ENCODE results near the gene PRKCA.

- RAMPAGE, long total RNA: no peak
- RRBS, 2 experiments: 1 to 2% methylated on average over 80 of the region's 120 CpGs
CAGE:
- cytosol, long polyA minus RNA: no peak
- cytosol, long polyA plus RNA: no peak
- long polyA plus RNA: start-site peak on the plus strand at chr17:66302389-66302617, 32 and 48 reads in 2 replicates
- nucleolus, long total RNA: start-site peak on the plus strand at chr17:66302581-66302617, 37 reads
- nucleus, long polyA plus RNA: start-site peak on the plus strand at chr17:66302388-66302620, 29 and 68 reads in 2 replicates
- nucleus, long total RNA: no peak
Measured at GRCh38 chr17:66301796-66302749, at the start of gene PRKCA. PRKCA (plus strand) TSS chr17:66302613.

DNA sequence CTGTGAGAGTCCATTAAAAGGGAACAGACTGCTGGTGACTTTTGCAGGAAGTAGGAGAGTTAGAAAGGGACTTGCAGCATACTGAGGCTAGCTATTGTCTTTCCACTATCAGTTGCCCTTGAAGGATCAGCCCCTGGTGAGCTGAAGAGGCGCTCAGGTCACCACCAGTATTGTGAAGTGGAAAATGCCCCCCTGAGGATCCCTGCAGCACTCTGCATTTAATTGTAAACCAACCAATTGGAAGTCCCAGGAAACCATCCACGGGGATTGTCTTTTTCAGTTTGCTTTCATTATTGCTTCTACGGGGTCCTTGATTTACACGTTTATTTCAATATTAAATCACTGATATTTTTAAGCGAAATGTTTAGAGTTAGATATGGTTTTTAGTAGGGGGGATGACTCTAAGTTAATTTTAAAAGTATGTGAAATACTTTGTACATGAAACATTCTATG, 2.5 kb downstream of the PRKCA start:
- RAMPAGE, long total RNA: no peak
- RRBS, 2 experiments: no CpG with 5 or more reads among the region's 5 CpGs
CAGE:
- cytosol, long polyA minus RNA: no peak
- cytosol, long polyA plus RNA: no peak
- long polyA plus RNA: no peak
- nucleolus, long total RNA: no peak
- nucleus, long polyA plus RNA: no peak
- nucleus, long total RNA: no peak

DNA sequence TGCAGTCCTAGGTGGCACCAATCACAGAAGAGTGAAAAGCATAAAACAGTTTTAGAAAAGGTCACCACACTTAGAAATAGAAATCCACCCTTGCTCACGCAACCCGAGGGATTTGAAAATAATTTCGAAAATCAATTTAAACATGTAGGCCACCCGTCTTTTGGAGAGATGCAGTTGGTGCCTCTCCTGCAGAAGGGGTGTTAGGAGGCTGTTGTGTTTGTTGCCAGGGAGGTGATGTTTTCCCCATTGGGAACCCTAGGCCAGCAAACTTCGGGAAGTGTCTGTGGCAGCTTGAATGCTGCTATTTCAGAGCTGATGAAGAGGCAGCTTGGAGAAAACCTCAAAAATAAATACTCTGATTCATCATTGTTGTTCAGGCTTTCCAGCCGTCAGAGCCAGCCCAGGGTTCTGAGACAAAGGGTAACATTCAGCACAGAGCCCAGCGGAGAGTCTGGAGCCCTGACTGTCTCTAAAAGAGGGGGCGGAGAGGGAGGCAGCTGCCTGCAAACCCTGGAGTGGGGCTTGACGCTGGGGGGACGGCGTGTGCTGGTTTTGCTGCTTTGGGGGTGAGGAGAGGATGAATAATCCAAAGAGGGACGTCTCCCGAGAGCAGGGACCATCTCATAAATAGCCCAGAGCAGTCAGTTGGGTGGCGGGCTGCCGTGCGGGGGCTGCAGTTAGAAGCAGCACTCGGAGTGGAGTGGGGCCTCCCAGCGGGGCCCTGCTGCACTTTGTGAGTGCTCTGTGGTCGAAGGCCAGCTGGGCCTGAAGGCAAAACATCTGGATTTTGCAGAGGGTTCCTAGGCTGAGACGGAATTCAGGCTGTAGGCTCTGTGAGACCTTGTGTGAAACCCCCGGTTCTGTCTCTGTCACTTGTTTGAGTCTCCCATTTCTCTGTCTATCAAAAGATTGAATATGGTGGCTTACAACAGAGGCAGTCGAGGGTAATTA, 237.7 kb downstream of the PRKCA start:
- RAMPAGE, long total RNA: no peak
- RRBS, 2 experiments: no CpG with 5 or more reads among the region's 22 CpGs
CAGE:
- cytosol, long polyA minus RNA: no peak
- cytosol, long polyA plus RNA: no peak
- long polyA plus RNA: no peak
- nucleolus, long total RNA: no peak
- nucleus, long polyA plus RNA: no peak
- nucleus, long total RNA: no peak

- RAMPAGE, long total RNA: no peak
- RRBS, 2 experiments: no CpG with 5 or more reads among the region's 3 CpGs
CAGE:
- cytosol, long polyA minus RNA: no peak
- cytosol, long polyA plus RNA: no peak
- long polyA plus RNA: no peak
- nucleolus, long total RNA: no peak
- nucleus, long polyA plus RNA: no peak
- nucleus, long total RNA: no peak
Measured at GRCh38 chr17:66715677-66716144, 119.2 kb upstream of the CACNG5 start.

- RAMPAGE, long total RNA: no peak
- RRBS, 2 experiments: no CpG with 5 or more reads among the region's 5 CpGs
CAGE:
- cytosol, long polyA minus RNA: no peak
- cytosol, long polyA plus RNA: no peak
- long polyA plus RNA: no peak
- nucleolus, long total RNA: no peak
- nucleus, long polyA plus RNA: no peak
- nucleus, long total RNA: no peak
Measured at GRCh38 chr17:67171858-67172271, 73.1 kb downstream of the HELZ start.

- RAMPAGE, long total RNA: no peak
- RRBS, 2 experiments: 1 to 4% methylated on average over 14 of the region's 23 CpGs
CAGE:
- cytosol, long polyA minus RNA: no peak
- cytosol, long polyA plus RNA: no peak
- long polyA plus RNA: no peak
- nucleolus, long total RNA: no peak
- nucleus, long polyA plus RNA: no peak
- nucleus, long total RNA: no peak
Measured at GRCh38 chr17:67246188-67246504, 1.1 kb upstream of the HELZ start.

- RAMPAGE, long total RNA: no peak
- RRBS, 2 experiments: no CpG with 5 or more reads among the region's 13 CpGs
CAGE:
- cytosol, long polyA minus RNA: no peak
- cytosol, long polyA plus RNA: no peak
- long polyA plus RNA: no peak
- nucleolus, long total RNA: no peak
- nucleus, long polyA plus RNA: no peak
- nucleus, long total RNA: no peak
Measured at GRCh38 chr17:67312032-67312650, 54.2 kb downstream of the PSMD12 start.

DNA sequence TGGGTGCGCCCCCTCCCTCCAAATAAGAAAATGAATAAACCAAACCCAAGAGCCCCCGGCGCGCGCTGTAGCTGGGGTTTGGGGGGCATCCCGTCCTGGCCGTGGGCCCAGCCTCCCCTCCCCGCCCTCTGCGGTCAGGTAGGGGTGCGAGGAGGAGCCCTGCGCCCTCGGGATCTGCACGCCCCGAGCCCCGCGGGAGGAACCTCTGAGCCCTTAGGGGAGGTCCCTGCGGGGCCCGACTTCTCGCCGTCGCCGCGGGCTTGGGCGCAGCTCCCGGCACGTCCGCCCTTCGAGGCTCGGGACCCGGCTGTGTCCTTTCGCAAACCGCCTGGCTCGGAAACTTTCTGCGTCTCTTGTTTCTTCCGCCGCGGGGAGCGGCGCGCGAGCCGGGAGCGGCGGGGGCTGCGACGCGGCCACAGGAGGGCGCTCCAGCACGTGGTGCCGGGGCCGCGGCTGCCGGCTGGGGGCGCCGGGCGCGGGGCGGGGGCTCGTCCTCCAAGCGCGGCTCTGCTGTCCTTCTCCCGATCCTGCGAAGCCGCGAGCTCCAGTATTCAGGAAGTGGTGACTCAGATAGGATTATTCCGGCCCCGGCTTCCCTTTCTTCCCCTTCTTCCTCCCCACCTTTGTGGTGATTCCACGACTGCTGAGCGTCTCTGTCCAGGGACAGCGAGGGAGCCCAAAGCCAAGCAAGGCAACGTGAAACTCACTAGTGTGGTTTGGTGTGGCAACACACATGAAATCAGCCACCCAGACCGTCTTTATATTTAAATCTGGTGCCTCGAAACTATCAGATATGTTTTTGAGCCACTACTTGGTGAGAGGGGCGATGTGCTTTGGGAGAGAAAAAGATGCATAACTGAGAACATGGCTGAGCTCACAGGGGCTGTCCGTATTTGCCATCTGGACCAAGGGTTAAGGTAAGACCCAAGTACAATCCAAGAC, 1.7 kb downstream of the PITPNC1 start:
- RAMPAGE, long total RNA: no peak
- RRBS, 2 experiments: under 1% methylated on average over 20 to 21 of the region's 75 CpGs
CAGE:
- cytosol, long polyA minus RNA: start-site peak on the plus strand centred at position 201 of the sequence, 484 bp wide, 78 reads
- cytosol, long polyA plus RNA: no peak
- long polyA plus RNA: no peak
- nucleolus, long total RNA: start-site peak on the minus strand centred at position 428 of the sequence, 204 bp wide, 9 reads
- nucleus, long polyA plus RNA: no peak
- nucleus, long total RNA: no peak

DNA sequence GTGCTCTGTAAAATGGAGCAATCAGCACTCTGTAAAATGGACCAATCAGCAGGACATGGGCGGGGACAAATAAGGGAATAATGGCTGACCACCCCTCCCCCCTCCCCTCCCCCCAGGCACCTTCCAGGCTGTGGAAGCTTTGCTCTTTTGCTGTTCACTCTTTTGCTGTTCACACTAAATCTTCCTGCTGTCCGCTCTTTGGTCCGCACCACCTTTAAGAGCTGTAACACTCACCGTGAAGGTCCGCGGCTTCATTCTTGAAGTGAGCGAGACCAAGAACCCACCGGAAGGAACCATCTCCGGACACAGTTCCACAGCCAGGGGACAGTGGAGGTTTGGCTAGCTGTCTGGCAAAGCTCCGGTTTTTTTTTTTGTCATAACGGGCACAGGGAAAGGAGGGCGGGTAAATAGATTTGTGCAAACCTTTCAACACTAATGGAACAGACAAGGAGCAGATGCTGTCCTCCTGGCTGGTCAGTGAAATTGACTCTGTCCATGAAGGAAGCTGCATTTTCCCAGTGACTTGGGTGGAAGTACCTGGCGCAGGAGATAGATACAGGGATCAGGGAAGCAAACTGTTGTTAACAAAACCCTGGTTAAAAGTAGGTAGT, 8.4 kb downstream of the PITPNC1 start:
- RAMPAGE, long total RNA: no peak
- RRBS, 2 experiments: 86 to 98% methylated on average over 2 of the region's 13 CpGs
CAGE:
- cytosol, long polyA minus RNA: no peak
- cytosol, long polyA plus RNA: no peak
- long polyA plus RNA: no peak
- nucleolus, long total RNA: no peak
- nucleus, long polyA plus RNA: no peak
- nucleus, long total RNA: no peak

GRCh38 chr17:67402208-67402563, 25.1 kb downstream of the PITPNC1 start:
- RAMPAGE, long total RNA: no peak
- RRBS, 2 experiments: no CpG with 5 or more reads among the region's 6 CpGs
CAGE:
- cytosol, long polyA minus RNA: no peak
- cytosol, long polyA plus RNA: no peak
- long polyA plus RNA: no peak
- nucleolus, long total RNA: no peak
- nucleus, long polyA plus RNA: no peak
- nucleus, long total RNA: no peak

GRCh38 chr17:67419180-67419709, 42.2 kb downstream of the PITPNC1 start:
- RAMPAGE, long total RNA: no peak
- RRBS, 2 experiments: no CpG with 5 or more reads among the region's 11 CpGs
CAGE:
- cytosol, long polyA minus RNA: no peak
- cytosol, long polyA plus RNA: no peak
- long polyA plus RNA: no peak
- nucleolus, long total RNA: no peak
- nucleus, long polyA plus RNA: no peak
- nucleus, long total RNA: no peak

DNA sequence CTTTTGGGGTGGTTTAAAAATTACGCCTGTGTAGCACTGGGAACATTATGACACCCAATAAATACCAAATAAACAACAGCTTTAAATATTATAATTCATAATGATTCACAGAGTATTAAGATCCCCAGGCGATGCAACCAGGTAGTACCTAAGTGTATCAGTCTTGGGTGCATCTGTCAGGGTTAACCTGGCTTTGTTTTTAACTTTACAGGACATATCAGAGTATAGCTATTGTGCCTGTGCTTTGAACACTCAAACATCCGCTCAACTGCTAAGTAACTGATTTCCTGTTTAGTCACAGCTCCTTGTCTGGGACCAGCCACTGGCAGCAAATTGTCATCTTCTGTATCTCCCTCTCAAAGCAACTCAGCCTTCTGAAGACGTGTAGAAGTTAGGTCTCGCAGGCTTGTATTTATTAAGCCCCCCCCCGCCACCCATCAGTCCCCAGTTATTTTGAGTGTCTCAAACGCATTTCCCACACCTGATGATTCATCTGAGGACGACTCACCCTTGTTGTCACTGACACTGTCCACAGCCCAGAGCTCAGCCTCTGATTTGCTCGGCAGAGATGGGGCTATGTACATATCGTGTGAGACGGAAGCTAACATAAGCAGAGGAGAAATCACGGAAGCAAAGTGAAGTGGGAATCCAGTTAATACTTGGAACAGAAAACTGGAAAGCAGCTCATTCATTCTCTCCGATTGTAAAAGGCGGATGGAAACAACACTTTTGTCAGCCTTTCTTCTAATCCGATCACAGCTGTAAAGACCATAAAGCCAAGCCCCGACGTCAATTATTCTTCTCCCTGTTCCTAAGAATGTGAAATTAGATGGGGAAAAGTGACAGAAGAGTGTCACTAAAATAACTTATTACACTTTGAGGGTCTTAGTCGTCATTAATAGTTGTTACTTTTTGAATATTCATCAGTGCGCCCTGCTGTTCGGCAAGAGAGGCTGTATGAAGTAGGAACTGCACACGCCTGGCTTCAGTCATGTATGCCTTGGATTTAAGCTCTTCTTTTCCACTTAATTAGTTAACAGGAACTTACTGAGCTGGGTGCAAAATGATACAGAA, 64.1 kb downstream of the PITPNC1 start:
- RAMPAGE, long total RNA: no peak
- RRBS, 2 experiments: no CpG with 5 or more reads among the region's 21 CpGs
CAGE:
- cytosol, long polyA minus RNA: no peak
- cytosol, long polyA plus RNA: no peak
- long polyA plus RNA: no peak
- nucleolus, long total RNA: no peak
- nucleus, long polyA plus RNA: no peak
- nucleus, long total RNA: no peak

GRCh38 chr17:67443155-67443750, 66.2 kb downstream of the PITPNC1 start:
- RAMPAGE, long total RNA: no peak
- RRBS, 2 experiments: 69 to 89% methylated on average over 3 of the region's 7 CpGs
CAGE:
- cytosol, long polyA minus RNA: no peak
- cytosol, long polyA plus RNA: no peak
- long polyA plus RNA: no peak
- nucleolus, long total RNA: no peak
- nucleus, long polyA plus RNA: no peak
- nucleus, long total RNA: no peak

- RAMPAGE, long total RNA: no peak
- RRBS, 2 experiments: 70 to 72% methylated on average over 1 to 5 of the region's 14 CpGs
CAGE:
- cytosol, long polyA minus RNA: no peak
- cytosol, long polyA plus RNA: no peak
- long polyA plus RNA: no peak
- nucleolus, long total RNA: no peak
- nucleus, long polyA plus RNA: no peak
- nucleus, long total RNA: no peak
Measured at GRCh38 chr17:67490985-67491497, 114.0 kb downstream of the PITPNC1 start.

DNA sequence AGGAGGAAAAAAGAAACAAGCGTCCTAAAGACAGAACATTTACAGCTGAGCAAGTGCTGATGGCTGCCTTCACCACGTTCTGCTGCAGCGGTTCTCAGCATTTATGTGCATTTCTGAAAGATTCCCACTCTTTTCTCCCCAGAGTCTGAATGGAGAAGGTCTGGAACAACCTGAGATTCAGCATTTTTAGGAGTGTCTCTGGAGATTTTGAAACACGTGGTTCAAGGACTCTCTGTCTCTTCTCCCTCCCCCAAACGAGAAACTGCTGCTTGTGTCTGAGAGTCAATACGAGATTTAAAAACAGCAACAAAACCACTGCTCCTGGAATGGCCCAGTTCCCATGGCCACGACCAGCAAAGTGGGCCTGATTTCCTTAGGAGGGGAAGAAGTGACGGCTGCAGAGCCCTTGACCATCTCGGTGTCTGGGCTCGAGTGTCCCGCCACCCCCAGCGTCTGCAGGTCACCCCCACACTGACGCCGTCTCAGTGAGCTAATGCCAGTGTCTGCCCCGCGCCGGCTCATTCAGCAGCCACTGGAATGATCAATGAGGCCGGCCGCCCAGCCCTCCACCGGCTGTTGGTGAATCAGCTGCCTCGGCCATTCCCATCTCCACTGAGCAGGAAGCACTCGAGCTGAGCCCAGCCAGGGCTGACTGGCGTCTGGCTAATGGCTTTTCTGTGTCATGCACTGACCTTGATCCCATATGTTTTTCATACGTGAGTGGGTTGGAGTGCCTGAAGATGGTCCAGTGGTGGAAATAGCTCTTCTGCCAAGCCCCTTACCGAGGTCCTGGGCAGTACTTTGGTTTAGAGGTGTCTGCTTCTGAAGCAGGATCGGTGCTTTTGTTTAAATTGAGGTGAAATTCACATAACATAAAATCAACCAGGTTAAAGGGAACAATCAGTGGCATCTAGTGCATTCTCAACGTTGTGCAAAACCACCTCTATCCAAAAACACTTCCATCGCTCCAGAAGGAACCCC, 151.8 kb downstream of the PITPNC1 start:
- RAMPAGE, long total RNA: no peak
- RRBS, 2 experiments: 78 to 97% methylated on average over 1 of the region's 28 CpGs
CAGE:
- cytosol, long polyA minus RNA: no peak
- cytosol, long polyA plus RNA: no peak
- long polyA plus RNA: no peak
- nucleolus, long total RNA: no peak
- nucleus, long polyA plus RNA: no peak
- nucleus, long total RNA: no peak

GRCh38 chr17:67910748-67911309, 85.4 kb downstream of the C17orf58 start:
- RAMPAGE, long total RNA: no peak
- RRBS, 2 experiments: no CpG with 5 or more reads among the region's 5 CpGs
CAGE:
- cytosol, long polyA minus RNA: no peak
- cytosol, long polyA plus RNA: no peak
- long polyA plus RNA: no peak
- nucleolus, long total RNA: no peak
- nucleus, long polyA plus RNA: no peak
- nucleus, long total RNA: no peak

DNA sequence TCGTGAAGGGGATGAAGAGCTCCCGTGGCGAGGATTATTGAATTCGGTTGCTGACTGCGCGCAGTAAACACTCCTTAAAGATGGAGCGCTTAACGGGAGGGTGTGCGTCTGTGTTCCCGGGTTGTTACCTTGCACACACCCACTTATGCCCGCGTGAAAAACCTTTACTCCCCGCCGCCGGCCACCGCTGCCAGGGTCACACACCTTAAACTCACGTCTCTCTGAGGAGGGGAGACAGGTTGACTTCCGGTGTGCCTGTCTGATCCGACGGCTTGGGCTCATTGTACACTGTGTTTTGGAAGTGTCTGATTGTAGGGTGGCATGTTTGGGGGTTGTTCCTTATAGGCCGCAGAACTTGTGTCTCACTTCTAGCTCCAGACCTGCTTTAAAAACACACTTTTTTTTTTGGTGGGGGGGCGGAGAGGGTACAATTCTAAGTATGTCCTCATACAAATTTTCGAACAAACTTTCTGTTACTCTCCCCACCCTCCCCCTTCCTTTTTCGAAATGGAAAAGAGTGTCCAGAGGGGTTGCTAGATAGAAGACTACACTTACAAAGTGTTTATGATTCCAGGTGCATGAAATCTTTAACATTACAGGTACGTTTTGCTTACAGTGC, 66.9 kb downstream of the KPNA2 start:
- RAMPAGE, long total RNA: no peak
- RRBS, 2 experiments: 1 to 2% methylated on average over 4 of the region's 25 CpGs
CAGE:
- cytosol, long polyA minus RNA: no peak
- cytosol, long polyA plus RNA: no peak
- long polyA plus RNA: no peak
- nucleolus, long total RNA: no peak
- nucleus, long polyA plus RNA: no peak
- nucleus, long total RNA: no peak

- RAMPAGE, long total RNA: no peak
- RRBS, 2 experiments: no CpG with 5 or more reads among the region's 46 CpGs
CAGE:
- cytosol, long polyA minus RNA: no peak
- cytosol, long polyA plus RNA: no peak
- long polyA plus RNA: no peak
- nucleolus, long total RNA: no peak
- nucleus, long polyA plus RNA: no peak
- nucleus, long total RNA: no peak
Measured at GRCh38 chr17:68169226-68169925, 78.5 kb upstream of the AMZ2 start.

DNA sequence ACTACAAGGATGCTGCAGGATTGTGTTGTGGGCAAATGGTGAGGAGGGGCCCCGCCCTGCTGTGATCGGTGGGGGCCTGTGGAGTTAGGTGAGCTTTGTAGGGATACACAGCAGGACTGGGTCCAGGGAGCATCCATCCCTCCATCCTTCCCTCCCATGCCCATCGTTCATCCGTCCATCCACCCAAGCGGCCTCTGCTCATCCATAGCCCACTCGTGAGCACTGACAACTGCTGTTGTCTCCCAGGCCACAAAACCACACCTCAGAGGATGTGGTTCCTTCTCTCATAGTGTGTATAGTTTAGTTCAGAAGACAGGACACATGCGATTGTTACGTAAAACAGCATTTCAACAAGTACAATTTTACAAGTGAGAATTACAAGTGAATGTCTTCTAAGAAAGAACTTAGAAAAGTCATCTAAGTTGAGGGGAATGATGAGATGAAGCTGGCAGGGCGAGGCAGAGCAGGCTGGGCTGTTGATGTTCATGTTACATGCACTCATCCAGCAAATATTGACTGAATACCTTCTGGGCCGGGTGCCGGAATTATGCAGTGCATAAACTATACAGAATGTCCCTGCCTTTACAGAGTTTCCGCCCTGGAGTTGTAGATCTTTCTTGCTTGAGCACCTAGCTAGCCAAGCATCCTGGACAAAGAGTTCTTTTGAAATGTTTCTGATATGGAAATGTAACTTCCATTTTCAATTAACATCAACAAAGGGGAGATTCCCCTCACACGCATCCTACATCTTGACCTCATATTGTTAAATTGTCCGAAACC, 5.4 kb downstream of the ARSG start:
- RAMPAGE, long total RNA: no peak
- RRBS, 2 experiments: no CpG with 5 or more reads among the region's 14 CpGs
CAGE:
- cytosol, long polyA minus RNA: no peak
- cytosol, long polyA plus RNA: no peak
- long polyA plus RNA: no peak
- nucleolus, long total RNA: no peak
- nucleus, long polyA plus RNA: no peak
- nucleus, long total RNA: no peak

GRCh38 chr17:68302457-68302720, 11.1 kb downstream of the ARSG start:
- RAMPAGE, long total RNA: no peak
- RRBS, 2 experiments: no CpG with 5 or more reads among the region's 3 CpGs
CAGE:
- cytosol, long polyA minus RNA: no peak
- cytosol, long polyA plus RNA: no peak
- long polyA plus RNA: no peak
- nucleolus, long total RNA: no peak
- nucleus, long polyA plus RNA: no peak
- nucleus, long total RNA: no peak